ENCODE results near the genes MAP3K11 and KAT5.

DNA sequence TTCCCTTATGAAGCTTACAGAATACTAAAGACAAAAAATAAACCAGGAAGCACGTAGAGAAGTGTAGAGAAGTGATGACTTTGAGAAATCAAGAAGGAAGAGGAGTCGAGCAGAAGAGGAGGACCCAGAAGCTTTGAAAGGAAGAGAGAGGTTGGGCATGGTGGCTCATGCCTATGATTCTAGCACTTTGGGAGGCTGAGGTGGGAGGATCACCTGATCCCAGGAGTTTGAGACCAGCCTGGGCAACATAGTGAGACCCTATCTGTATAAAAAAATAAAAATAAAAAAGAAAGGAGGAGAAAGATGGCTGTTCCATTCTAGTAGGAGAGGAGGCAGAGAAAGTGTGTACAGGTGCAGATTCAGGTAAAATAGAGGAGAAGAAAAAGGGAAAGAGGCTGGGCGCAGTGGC, 17.2 kb upstream of the SYVN1 start:
- RRBS, result no CpG with 5 or more reads among the region's 3 CpGs

DNA sequence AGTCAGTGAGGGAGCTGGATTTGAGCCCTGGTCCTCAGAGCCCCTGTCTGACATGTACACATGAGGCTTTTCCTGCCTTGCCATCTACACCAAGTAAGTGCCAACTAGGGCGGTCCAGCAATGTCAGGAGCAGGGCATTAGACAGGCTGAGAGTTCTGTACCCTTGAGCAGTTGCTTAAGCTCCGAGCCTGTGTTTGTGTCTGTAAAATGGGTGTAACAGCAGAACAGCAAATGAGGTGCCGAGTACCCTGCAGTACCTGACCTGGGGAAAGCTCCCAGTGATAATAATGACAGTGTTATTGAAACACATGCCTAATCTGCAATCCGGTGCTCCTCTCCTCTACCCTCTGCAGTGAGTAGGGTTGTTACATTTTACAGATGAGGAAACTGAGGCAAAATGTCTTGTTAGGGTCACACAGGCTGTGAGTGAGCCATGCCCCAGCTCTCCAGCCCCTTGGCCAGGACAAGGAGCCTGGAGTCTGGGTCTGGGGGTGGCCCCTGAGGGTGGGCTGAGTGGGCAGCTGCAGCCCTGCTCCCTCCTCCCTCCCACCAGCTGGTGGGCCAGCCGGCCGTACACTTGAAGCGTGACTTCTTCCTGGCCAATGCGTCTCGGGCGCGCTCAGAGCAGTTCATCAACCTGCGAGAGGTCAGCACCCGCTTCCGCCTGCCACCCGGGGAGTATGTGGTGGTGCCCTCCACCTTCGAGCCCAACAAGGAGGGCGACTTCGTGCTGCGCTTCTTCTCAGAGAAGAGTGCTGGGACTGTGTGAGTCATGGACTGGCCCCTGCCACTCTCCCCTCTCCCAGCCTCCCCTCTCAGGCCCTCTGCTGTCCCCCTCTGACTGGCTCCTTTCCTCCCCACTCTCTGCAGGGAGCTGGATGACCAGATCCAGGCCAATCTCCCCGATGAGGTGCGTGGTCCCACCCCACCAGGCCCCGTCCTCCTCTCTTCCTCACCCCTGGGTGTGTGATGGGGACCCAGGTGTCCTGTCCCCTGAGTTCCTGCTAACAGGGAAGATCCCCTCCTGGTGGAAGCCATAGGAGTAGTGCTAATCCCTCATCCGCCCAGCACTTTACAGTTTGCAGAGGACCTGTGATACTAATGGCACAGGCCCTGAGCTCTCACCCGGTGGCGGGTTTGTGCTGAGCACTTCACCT, 24.6 kb downstream of the CAPN1 start:
- RRBS, result 98% methylated on average over 2 of the region's 25 CpGs

DNA sequence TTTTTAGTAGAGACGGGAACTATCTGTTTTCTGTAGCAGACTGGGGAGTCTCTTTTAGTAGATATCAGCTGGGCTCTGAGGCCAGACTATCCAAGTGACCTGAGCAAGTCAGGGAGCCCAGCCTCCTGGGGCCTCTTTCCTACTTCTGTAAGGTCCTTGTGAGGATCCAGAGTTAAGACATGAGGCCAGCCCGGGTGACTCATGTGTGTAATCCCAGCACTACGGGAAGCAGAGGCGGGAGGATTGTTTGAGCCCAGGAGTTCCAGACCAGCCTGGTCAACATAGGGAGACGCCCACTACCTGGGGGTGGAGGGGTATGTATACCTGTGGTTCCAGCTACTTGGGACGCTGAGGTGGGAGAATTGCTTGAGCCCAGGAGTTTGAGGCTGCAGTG, 36.9 kb upstream of the POLA2 start:
- RRBS, result no CpG with 5 or more reads among the region's 6 CpGs

GRCh38 chr11:65295037-65295817, 19.4 kb upstream of the CDC42EP2 start:
- RRBS, result no CpG with 5 or more reads among the region's 16 CpGs

- RRBS, result no CpG with 5 or more reads among the region's 10 CpGs
Observed at GRCh38 chr11:65322445-65322946, 7.8 kb downstream of the CDC42EP2 start.

GRCh38 chr11:65428618-65428845, 42.1 kb downstream of the FRMD8 start:
- RRBS, result no CpG with 5 or more reads among the region's 4 CpGs

DNA sequence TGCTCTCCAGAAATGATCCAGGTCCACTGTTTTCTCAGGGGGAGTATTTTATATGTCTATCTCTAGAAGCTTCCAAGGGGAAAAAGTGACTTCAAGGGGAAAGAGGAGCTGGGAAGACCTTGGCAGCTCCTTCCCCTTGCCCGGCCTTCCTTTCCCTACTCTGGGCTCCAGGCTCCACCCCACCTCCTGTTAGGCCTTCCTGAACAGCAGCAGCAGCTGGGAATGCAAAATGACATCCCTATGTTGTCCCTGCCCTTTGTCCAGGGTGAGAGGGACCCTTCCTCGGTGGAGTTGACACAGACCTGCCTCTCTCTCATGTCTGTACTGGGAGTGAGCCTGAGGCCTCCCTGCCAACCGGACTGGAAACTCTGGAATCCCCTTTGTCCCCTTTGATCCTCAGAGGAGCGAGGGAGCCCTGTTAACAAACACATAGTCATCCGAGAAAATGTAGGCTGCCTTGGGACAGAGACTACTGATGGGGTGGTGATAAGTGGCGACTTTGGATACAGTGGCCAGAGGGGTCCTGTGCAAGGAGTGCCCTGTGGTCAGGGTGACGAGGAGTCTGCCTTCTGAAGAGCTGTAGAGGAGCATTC, 35.1 kb upstream of the SCYL1 start:
- RRBS, result no CpG with 5 or more reads among the region's 7 CpGs

DNA sequence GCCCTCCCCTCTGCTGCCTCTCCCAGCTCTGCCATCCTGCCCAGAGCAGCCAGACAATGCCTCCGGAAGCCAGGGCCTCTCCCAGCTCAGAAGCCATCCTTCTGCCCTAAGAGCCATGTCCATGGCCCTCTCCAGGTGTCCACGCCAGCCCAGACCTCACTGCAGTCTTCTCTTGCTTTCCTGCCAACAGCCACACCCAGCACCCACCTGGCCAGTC, 34.5 kb upstream of the SCYL1 start:
- RRBS, result no CpG with 5 or more reads among the region's 2 CpGs

GRCh38 chr11:65503529-65504105, 21.3 kb upstream of the SCYL1 start:
- RRBS, result no CpG with 5 or more reads among the region's 3 CpGs

GRCh38 chr11:65505500-65505726, 19.5 kb upstream of the SCYL1 start:
- RRBS, result no CpG with 5 or more reads among the region's 6 CpGs

DNA sequence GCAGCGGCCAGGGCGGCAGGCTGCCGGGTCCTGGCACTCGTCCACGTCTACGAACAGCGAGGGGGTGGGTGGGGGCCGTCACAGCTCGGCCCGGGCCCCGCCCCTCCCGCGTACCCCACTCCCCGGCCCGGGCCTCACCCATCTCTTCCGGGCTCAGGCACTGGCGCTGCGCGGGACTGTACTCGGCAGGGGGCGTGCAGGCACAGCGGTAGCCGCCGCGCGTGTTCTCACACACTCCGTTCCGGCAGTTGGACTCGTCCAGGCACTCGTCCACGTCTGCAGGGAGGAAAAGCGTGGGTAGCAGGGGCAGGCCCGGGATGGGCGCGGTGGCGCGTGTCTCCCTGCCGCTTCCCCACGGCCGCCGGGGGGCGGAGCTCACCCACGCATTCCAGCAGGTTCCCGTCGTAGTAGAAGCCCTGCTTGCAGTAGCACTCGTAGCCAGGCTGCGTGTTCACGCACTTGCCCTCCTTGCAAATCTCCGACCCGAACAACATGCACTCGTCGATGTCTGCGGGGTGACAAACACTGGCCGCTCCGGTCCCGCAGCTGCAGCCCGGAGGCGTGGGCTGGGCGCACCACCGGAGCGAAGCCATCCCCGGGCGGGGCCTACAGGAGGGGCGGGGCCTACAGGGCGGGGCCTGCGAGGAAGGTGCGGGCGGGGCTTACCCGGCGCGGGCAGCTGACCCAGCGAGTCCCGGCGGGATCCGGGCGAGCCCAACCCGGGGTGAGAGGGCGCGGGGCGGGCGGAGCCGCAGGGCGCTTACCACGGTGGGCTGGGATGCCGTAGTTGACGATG, 15.4 kb downstream of the SCYL1 start:
- RRBS, result 3% methylated on average over 40 of the region's 86 CpGs

GRCh38 chr11:65542900-65543673, 15.1 kb downstream of the LTBP3 start:
- RRBS, result no CpG with 5 or more reads among the region's 8 CpGs

DNA sequence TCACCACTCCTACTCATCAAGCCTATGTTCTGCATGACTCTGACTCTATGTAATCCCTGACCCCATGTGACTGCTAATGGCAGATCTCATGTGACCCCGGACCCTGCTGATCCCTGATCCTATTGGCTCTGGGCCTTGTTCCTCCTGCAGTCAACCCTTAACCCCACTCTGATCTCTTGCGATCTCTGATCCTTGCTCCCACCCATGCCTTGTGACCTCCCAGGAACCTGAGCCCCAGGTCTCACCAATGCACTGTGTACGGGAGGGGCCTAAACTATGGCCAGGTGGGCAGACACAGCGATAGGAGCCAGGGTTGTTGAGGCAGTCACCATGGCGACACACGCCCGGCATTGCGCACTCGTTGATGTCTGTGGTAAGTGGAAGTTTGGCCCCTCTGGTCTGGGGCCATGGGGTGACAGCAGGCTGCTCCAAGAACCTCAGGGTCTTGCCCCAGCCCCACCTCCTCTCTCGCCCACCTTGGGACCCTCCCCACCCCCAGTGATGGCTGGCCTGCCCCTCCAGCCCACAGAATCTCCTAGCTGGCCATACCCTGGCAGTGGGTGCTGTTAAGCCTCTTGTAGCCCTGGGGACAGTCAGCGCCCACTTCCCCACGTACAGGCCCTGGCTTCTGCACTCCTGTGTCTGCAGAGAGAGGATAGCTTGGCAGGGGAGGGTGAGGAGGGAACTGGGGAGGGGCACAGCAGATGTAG, 5.4 kb downstream of the LTBP3 start:
- RRBS, result no CpG with 5 or more reads among the region's 12 CpGs

DNA sequence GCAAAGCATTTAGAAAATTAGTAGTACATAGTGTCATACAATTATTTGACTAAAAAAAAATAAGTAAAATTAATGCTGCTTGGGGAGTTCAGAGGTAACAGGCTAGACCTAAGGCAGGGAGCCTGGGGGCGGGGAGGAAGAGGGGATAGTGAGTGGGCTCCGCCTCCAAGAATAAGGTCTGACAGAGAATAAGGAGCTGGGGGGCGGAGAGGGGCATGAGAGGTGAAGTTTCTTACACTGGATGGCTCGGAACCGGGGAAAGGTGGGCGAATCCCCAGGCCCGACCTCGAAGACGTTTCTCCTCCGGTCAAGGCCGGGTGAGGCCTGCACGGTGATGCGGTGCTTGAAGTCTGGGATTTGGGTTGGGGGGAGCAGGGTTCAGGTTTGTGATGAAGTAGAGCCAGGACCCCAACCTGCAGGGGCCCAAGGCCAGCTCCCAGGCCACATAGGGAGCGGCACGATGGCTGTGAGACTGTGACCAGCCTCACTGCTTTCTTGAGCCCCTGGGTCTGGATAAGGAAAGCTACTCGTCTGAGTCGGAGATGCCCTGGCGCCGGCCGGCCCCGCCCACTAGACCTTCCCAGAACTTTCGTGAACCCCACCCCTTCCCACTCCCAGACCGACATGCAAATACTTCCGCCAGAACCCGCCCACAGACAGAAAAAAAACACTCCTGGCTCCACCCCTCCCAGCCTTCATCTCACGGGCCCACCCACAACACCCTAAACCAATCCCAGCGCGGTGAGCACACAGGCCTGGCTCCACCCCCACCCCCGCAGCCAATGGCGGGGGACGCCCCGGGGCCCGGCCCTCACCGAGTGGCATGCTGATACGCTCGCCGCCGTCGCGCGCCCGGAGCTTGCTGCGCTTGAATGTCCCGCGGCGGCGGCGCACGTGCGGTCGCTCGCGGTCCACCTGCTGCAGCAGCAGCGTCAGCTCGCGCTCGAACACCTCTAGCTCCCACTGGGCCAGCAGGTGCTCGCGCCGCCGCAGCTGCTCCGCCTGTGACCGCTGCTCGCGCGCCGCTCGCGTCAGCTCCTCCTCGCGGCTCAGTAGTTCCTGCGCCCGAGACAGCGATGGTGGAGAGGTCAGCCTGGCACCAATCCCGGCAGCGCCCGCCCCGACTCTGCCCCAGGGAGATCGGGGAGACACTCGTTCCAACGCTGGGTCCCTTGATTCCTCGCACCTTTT, 7.2 kb downstream of the MAP3K11 start:
- RRBS, result 96% methylated on average over 14 of the region's 82 CpGs

GRCh38 chr11:65610977-65611986, 2.7 kb downstream of the MAP3K11 start:
- RRBS, result no CpG with 5 or more reads among the region's 14 CpGs

- RRBS, result 6% methylated on average over 21 of the region's 45 CpGs
Observed at GRCh38 chr11:65613630-65614546, at the start of gene MAP3K11. TSS of gene MAP3K11 (minus strand) at chr11:65614221.

- RRBS, result 5% methylated on average over 22 of the region's 62 CpGs
Observed at GRCh38 chr11:65615905-65617043, 698 bp downstream of the PCNX3 start.

- RRBS, result no CpG with 5 or more reads among the region's 17 CpGs
Observed at GRCh38 chr11:65651444-65652384, 11.0 kb downstream of the RELA start.

DNA sequence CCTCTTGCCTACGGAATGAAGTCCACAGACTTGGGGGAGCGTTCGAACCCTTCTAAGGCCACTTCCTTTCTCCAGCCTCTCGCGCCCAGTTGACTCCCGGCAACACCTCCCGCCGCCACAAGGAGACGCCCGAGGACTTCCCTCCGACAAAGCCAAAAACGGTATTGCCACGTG, 366 bp upstream of the KAT5 start:
- RRBS, result 0% methylated on average over 5 of the region's 13 CpGs

- RRBS, result 5% methylated on average over 7 of the region's 64 CpGs
Observed at GRCh38 chr11:65711973-65713176, at the start of gene KAT5. TSS of gene KAT5 (plus strand) at chr11:65712252.